Tibial nerve (tissue), 3 donors: ENCODE measurements around a stretch of chr9.

DNA sequence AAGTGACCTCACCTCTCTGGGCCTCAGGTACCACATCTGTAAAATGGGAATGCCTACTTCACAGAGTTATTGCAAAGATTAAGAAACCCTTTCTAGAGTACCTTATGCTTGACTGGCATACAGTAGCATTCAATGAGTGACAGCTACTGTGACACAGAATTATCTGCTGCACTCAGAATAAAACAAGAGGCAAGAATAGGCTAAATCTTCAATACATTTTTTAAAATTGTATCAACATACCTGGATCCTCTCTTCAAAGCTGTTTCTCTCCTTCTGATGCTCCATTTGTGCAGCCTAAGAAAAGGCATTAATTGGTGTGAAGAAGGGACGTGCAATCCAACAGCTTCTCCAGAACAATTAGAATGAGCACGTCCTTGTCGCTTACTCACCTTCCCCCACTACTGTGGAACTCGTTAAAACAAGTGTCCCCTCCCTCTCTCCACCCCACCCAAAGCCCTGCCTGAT lies 51.4 kb downstream of the CDK5RAP2 start:
- PRO-cap, result no peak
- RAMPAGE, long total RNA, 3 experiments, result no peak in any of the 3 experiments

- PRO-cap, result no peak
- RAMPAGE, long total RNA, 3 experiments, result no peak in any of the 3 experiments
These were observed 47.0 kb downstream of the CDK5RAP2 start for GRCh38 chr9:120532980-120533414.

DNA sequence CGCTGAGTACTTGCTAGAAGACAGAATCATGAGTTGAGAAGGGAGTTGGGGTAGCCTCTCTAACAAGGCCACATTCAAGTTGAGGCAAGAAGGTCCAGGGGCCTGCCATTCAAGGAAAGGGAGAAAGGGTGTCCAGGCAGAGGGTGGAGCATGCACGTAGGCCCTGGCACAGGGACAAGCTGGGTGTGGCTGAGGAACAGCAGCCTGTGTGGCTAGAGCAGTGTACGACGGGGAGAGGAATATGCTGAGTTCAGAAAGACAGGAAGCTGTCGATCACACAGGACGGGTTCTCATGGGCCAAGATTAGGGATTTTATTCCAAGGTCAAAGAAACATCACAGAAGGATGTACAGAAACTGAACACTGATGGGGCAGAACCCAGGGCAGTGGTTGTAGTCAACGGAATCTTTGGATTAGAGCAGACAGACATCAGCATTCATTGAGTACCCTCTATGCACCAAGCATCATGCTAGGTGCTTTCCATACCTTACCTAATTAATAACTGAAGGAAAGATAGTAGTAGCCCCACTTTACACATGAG lies 16.8 kb downstream of the CDK5RAP2 start:
- PRO-cap, result no peak
- RAMPAGE, long total RNA, 3 experiments, result no peak in any of the 3 experiments

GRCh38 chr9:120653029-120653482 lies 61.2 kb downstream of the MEGF9 start:
- PRO-cap, result no peak
- RAMPAGE, long total RNA, 3 experiments, result no peak in any of the 3 experiments

GRCh38 chr9:120715112-120715305 lies 739 bp upstream of the MEGF9 start:
- PRO-cap, result no peak
- RAMPAGE, long total RNA, 3 experiments, result no peak in any of the 3 experiments

GRCh38 chr9:120988765-120989504 lies 61.1 kb downstream of the C5 start:
- PRO-cap, result no peak
- RAMPAGE, long total RNA, 3 experiments, result no peak in any of the 3 experiments

DNA sequence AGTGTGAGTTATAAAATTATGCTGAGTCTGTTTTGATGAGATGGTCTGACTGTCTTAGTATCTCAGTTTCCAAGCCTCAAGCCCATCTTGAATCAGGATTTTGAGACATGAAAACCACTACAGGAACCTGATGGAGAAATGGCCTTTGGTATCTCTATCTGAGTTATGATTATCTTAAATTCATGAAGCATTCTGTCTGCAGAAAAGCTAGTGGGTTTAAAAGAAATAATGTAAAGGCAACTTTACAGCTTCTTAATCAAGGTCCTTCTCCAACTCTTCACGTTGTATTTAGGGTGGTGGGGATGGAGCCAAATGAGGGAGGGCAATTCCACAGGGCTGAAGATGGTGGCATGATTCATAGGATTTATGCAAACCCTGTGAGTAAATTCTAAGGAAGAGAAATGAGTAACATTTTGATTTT lies 47.5 kb downstream of the C5 start:
- PRO-cap, result no peak
- RAMPAGE, long total RNA, 3 experiments, result no peak in any of the 3 experiments

DNA sequence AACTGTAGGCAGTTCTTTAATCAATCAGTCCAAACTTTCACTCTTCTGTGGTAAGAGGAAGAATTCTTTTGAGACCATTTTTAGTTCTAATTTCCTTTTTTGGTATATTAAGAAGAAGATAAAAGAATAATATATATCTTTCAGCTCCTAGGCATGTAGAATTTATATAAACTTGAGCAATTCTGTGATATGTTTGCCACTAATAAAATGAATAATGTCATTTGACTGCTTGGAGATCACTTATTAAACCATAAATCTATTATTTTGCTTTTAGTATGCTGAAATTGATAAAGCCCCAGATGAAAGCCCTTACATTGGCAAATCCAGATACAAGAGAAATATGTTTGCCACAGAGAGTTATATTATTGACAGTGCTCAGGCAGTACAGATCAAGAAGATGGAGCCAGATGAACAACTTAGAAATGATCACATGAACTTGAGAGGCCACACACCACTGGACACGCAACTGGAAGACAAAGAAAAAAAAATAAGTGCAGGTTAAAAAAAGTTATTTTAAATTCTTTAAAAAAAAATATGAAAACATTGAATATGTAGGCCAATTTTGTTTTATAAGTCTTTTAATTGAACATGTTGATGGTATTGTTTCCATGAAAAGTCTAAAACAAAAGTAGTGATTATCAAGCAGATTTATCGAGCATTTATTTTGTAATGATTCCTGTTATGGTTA lies 38.6 kb downstream of the CNTRL start:
- PRO-cap, result no peak
- RAMPAGE, long total RNA, 3 experiments, result start-site peak on the plus strand in 1 of 3 experiments, centred at position 282 of the sequence, 12 reads per replicate

- PRO-cap, result no peak
- RAMPAGE, long total RNA, 3 experiments, result no peak in any of the 3 experiments
These were observed 21.6 kb downstream of the RAB14 start for GRCh38 chr9:121179758-121180795.

- PRO-cap, result no peak
- RAMPAGE, long total RNA, 3 experiments, result start-site peak on the plus strand in 1 of 3 experiments, at chr9:121286100-121286107 at its widest, 40 reads per replicate
These were observed 17.9 kb downstream of the GSN start for GRCh38 chr9:121285797-121286291.

- PRO-cap, result no peak
- RAMPAGE, long total RNA, 3 experiments, result no peak in any of the 3 experiments
These were observed 67.0 kb upstream of the GGTA1 start for GRCh38 chr9:121566394-121567355.

- PRO-cap, result no peak
- RAMPAGE, long total RNA, 3 experiments, result no peak in any of the 3 experiments
These were observed 1.9 kb upstream of the DAB2IP start for GRCh38 chr9:121649300-121650084.

GRCh38 chr9:121652133-121653182 lies 1.0 kb downstream of the DAB2IP start:
- PRO-cap, result bidirectional peak, plus-strand start at chr9:121652554, minus-strand start at chr9:121652390
- RAMPAGE, long total RNA, 3 experiments, result no peak in any of the 3 experiments

DNA sequence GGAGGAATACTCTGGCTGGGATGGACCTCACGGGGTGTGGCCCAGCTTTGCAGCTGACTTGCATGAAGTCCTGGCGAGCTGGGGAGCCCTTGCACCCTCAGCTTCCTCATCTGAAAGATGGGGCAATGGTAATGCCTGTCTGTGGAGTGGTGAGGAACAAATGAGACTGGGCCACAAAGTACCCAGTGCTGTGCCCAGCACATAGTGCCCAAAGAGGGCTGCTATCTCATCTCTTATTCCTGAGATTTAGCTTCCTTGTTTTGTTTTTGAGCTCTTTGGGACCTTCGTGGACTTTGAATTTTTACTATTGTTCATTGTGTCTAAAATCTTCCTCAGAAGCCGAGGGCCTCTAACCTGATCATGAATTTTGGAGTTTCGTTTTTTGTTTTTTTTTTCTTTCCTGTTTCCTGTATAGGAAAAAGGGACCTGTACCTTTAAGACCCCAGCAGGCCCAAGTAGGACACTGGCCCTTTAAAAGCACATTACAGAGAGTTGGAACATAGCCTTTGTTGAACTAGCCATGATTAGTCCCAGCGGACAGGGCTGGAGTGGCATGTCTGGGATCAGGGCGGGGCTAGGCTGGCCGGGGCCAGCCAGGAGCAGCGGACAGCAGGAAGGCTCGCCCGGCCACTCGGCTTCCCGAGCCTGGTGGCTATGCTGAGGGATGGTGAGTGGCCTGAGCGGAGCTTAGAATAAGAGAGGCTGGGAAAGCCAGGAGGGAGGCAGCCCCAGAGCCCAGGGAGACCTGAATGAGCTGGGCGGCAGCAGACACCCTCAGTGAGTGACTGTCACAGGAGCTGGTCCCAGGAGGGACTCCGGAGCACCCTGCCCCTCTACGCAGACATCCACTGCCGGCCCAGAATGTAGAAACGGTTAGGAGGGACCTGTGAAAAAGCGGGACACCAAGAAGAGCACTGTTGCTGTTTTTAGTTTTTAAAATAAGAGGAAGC lies 91.9 kb downstream of the DAB2IP start:
- PRO-cap, result unidirectional peak, plus-strand start at position 577 of the sequence; unidirectional peak, plus-strand start at position 695 of the sequence
- RAMPAGE, long total RNA, 3 experiments, result start-site peak on the plus strand in 2 of 3 experiments, centred at positions 606 to 613 of the sequence, 60 to 240 reads per replicate

DNA sequence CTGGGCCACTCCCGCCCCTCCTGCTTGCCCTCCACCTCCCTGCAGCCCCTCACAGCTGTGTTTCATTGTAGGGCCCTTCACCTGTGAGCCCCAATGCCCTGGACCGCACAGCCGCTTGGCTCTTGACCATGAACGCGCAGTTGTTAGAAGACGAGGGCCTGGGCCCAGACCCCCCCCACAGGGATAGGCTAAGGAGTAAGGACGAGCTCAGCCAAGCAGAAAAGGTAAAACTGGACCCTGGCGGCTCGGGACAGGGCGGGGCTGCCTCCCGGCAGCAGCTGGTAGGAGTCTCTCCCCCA lies 122.7 kb downstream of the DAB2IP start:
- PRO-cap, result no peak
- RAMPAGE, long total RNA, 3 experiments, result no peak in any of the 3 experiments

DNA sequence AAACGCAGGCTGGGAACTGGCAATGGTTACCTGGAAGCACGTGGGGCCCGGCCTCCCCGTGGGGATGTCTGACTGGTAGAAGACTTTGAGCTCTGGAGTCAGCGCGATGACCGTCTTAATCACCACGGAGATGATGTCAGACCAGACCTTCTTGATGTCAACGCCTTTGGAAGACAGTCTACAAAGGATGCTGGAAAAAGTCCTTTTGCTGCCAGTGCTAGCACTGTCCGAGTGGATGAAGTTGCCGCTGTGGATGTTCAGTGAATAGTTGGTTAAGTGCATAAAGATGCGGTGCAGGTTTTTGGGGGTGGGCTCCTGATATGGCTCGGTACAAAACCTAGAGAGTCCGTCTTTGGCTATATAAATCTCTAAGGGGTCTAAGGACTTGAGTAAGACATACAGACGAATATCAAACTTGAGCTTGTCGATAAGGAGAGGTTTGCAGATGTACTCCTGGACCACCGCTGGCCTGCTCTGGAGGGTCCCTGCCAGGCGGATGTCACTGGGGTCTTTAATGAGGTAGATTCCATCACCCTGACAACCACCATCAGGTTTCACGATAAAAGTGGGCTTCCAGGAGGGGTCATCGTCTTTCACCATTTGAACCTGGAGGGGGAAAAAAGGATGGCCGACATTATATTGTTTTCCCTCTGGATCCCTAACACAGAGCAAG lies 103.8 kb downstream of the TTLL11 start:
- PRO-cap, result no peak
- RAMPAGE, long total RNA, 3 experiments, result no peak in any of the 3 experiments

DNA sequence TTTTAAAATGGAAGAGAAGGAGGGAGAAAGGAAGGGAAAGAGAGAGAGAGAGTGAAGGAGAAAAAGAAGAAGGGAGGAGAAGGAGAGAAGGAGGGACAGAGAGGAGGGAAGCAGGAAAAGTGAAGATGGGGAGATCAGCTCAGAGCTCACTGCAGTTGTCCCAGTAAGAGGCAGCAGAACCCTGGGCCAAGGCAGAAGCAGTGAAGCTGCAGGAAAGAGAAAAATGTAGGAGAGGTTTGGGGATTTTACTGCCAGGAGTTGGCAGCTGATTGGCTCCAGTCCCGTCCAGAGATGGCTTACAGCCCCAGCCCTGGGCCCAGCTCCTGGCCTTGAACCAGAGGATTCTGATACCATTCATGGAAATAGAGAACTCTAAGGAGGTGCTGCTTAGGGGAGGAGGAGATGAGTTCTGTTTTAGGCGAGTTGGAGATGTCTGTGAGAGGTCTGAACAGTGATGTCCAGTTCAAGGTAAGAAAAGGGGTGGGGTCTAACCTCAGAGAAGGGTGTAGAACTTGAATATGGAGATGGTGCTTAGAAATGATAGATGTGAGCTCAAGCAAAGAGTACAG lies 4.6 kb downstream of the MORN5 start:
- PRO-cap, result no peak
- RAMPAGE, long total RNA, 3 experiments, result no peak in any of the 3 experiments

- PRO-cap, result no peak
- RAMPAGE, long total RNA, 3 experiments, result no peak in any of the 3 experiments
These were observed 15.0 kb downstream of the LHX6 start for GRCh38 chr9:122213335-122214599.

DNA sequence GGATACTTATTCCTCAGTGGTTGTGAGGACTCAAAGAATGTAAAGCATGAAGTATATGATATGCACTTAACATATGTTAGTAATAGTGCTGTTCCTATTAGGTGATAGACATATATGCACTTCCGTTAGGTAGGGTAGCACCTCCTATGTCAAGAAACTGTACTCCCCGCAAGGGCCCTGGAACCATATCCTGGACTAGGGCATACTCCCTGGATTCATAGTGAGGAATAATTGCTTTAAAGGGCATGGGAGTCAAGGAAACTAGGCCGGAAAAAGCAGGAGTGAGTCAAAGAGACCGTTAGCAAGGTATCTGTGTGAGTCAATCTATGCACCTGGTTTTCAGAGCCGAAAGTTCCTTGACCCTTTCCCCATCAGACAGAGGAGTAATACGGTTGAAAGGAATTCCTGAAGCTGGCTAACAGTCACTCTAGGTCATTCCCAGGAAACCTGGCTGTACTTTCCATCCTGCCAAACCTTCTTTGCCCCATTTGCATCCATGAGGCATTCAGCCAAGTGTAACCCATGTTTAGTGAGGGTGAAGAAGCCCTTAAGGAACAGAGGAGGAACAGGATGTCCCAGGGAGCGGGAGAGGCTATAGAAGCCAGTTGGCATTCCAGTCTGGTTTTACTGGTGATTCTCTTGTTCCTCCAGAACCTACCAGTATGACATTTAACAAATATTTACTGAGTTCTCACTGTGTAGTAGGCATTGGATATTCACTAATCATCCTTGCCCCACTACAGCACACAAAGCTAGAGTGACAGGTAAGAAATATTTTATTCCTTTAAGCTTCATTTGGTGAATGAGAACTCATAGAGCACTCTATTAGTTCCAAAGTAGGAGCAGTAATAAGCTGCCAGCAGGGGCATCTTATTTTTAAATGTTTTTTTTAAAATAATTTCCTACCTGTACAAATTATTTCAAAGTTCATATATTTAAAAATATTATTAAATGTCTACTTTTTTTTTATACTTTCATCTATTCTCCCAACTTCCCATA lies 16.1 kb downstream of the RBM18 start:
- PRO-cap, result no peak
- RAMPAGE, long total RNA, 3 experiments, result no peak in any of the 3 experiments

DNA sequence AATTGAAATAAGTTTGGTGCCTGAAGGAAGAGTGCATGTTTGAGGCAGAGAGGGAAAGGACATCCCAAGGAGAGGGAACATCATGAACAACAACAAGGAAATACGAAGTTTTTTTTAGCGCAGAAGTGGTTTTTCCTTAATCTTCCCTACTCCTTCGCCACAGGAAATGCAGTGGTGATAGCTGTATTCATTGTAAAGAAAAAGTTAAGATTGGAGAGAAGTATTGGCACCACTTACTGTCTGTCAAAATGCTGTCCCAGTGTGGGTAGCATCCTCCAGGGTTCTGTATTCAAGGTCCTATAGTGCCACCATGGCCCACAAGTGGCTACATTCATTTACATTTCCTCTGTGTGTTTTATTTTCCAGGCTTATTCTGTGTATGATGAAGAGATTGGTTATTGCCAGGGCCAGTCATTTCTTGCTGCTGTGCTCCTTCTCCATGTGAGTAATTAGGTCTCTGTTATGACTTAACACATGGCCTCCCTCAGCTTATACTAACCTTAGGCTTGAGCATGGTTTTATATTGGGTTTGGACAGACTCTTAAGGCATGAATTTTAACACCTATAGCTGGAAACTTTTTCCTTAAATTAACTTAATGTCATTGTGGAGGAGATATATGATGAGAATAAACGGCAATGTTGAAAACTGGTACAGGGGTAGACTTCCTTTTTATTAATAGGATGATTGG lies 36.7 kb downstream of the GPR21 start:
- PRO-cap, result no peak
- RAMPAGE, long total RNA, 3 experiments, result no peak in any of the 3 experiments